Neuron (in vitro differentiated cells): ENCODE results near the genes GRK2 and GSTP1.

GRCh38 chr11:67071243-67072138, 14.8 kb downstream of the RHOD start:
- PRO-cap: no peak

DNA sequence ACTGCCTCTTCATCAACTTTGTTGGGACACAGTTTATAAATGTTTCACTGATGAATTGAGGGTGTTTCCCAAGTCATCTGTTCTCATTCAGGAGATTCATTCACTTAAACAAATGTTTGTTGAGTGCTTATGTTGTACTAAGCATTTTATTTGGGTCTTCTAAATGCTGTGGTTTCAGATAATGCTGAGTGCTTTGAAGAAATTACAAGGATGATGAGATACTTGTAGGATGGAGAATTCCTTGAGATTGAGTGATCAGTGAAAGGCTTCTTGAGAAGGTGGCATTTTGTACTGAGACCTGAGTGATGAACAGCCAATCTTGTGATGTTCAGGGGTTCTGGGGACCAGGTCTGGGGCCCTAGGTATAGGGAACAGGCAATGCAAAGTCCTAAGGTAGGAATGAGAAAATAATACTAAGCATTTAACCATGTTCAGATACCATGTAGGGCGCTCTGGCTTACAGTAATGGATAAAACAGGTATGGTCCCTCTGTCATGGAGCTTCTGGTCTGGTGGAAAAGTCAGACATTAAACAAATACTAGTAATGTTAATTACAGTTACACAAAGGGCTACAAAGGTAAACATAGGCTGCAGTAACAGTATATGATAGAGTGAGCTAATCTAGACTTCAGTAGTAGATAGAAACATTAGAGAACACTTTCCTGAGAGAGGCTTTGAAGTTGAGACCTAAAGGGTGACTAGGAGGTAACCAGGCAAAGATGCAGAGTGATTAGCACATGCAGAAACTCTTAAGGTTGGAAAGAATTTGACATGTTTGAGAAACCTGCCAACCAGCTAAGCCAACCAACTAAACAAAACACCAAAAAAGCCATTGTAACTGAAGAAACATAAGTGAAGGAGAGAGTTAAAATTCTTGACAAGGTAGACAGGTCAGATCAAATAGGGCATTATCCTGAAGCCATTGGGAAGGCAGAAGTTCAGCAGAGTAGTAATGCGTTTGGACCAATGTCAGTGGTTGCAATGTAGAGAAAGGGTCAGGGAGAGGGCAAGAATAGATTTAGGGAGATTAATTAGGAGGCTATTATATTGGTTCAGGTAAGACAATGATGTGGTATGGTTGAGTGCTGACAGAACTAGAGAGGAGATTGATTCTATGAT, 17.6 kb downstream of the KDM2A start:
- PRO-cap: no peak

- PRO-cap: no peak
These were observed 12.2 kb upstream of the GRK2 start for GRCh38 chr11:67253685-67254760.

- PRO-cap: bidirectional peak, plus-strand start at chr11:67261638, minus-strand start at chr11:67261502
These were observed 4.6 kb upstream of the GRK2 start for GRCh38 chr11:67261444-67262365.

- PRO-cap: bidirectional peak, plus-strand start at chr11:67266473, minus-strand start at chr11:67266290; bidirectional peak, plus-strand start at chr11:67266691, minus-strand start at chr11:67266710
These were observed at the start of gene GRK2 for GRCh38 chr11:67266021-67266871. Gene GRK2, plus strand, starts transcription at chr11:67266473.

GRCh38 chr11:67271354-67272457, 5.4 kb downstream of the GRK2 start:
- PRO-cap: no peak

DNA sequence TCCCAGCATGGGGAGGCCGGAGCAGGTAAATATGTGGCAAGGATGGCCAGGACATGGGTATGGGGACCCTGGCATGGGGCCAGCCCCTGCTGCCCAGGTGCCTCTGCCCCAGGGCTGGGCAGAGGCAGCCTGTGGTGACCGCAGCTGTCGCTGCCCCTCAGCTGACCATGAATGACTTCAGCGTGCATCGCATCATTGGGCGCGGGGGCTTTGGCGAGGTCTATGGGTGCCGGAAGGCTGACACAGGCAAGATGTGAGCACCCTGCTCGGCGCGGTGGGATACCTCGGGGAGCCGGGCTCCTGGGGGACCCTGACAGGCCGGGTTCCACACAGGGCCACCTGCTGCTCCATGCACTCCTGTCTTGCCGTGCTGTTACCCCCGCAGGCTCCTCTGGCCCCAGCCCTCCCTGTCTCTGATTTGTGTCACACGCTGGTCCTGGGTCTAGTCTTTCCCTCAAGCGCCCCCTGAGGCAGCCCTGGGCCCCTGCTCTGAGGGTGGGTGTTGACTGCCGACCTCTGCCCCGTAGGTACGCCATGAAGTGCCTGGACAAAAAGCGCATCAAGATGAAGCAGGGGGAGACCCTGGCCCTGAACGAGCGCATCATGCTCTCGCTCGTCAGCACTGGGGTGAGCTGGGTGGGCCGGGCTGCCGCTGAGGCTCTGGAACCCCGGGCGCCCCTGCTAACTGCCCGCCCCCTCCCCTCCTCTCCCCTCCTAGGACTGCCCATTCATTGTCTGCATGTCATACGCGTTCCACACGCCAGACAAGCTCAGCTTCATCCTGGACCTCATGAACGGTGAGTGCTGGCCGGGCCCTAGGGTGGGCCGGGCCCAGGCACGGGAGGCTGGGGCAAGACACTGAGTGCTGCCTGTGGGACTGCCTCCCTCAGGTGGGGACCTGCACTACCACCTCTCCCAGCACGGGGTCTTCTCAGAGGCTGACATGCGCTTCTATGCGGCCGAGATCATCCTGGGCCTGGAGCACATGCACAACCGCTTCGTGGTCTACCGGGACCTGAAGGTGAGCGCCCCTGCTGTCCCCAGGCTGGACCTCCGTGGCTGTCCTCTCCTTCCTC, 7.8 kb upstream of the ANKRD13D start:
- PRO-cap: no peak

DNA sequence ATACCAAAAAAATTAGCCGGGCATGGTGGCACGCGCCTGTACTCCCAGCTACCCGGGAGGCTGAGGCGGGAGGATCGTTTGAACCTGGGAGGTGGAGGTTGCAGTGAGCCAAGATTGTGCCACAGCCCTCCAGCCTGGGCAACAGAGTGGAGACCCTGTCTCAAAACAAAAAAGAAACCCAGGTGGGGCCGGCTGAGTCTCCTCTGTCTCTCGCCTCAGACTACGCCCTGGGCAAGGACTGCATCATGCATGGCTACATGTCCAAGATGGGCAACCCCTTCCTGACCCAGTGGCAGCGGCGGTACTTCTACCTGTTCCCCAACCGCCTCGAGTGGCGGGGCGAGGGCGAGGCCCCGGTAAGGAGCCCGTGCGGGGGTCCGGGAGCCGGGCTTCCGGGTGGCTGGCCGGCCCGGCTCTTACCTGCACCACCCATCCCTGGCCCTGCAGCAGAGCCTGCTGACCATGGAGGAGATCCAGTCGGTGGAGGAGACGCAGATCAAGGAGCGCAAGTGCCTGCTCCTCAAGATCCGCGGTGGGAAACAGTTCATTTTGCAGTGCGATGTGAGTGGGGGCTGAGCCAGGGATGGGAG, 4.4 kb upstream of the ANKRD13D start:
- PRO-cap: no peak

DNA sequence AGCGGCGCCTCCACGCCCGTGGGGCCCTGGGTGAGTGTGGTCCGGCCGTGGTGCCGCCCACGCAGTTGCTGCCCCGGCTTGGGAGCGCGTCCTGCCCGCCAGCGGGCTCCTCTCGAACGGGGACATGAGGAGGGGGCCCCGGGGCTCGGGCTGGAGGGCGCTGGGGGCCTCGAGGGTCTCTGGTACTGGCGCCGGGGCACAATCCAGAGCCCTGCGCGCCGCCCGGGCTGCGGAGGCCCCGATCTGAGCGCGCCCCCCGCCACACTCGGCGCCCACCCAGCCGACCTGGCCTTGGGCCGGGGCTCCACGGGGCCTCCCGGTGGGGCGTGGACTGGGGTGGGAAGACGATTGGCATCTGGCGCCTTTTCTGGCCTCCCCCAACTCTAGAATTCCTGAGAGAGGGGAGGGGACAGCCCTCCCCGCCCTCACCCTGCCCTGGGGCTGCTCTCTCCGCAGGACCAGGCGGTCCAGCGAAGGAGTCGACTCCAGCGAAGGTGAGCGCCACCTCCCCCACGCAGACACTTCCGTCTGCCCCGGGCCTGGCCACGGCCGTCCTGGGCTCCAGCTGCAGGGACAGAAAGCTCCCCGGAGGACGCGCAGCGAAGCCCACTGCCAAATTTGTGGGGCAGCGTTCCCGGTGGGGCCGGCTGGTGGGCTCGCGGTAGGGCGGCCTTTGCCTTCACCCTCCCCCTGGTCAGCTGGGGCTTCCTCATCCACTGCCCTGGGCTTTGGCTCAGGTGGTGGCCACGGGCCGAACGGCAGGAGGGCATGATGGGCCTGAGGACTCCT, 526 bp downstream of the SSH3 start:
- PRO-cap: bidirectional peak, plus-strand start at position 473 of the sequence, minus-strand start at position 451 of the sequence

GRCh38 chr11:67374377-67374876, 1.0 kb upstream of the CLCF1 start:
- PRO-cap: no peak

- PRO-cap: no peak
These were observed 3.1 kb downstream of the PPP1CA start for GRCh38 chr11:67398282-67399162.

GRCh38 chr11:67434547-67434952, 2.9 kb downstream of the PTPRCAP start:
- PRO-cap: no peak

GRCh38 chr11:67498432-67499182, 6.6 kb downstream of the PITPNM1 start:
- PRO-cap: no peak

GRCh38 chr11:67562974-67563287, 20.7 kb upstream of the GSTP1 start:
- PRO-cap: no peak

DNA sequence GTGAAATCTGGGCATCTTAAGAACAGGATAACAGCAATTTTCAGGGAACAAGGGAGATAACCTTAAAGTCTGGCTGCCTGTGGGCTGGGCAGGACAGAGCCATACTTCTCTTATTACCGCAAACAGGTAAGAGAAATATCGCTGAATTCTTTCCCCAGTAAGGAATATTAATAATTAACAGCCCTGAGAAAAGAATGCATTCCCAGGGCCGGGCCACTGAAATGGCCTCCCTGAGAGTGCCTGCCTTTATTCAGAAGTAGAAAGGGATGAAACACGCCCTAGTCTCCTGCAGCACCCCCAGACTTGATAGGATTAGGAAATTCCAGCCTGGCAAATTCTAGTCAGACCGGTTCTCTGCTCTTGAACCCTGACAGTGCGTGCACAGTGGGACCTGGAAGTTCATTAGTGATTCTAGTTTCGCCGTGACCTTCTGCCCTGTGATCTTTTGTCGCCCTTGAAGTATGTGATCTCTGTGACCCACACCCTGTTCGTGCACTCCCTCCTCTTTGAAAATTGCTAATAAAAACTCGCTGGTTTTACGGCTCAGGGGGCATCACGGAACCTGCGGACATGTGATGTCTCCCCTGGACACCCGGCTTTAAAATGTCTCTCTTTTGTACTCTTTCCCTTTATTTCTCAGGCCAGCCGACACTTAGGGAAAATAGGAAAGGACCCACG, 2.2 kb upstream of the GSTP1 start:
- PRO-cap: no peak

- PRO-cap: bidirectional peak, plus-strand start at chr11:67583571, minus-strand start at chr11:67583570; bidirectional peak, plus-strand start at chr11:67583815, minus-strand start at chr11:67583757
These were observed at the start of gene GSTP1 for GRCh38 chr11:67583324-67583946. Gene GSTP1, plus strand, starts transcription at chr11:67583812.

DNA sequence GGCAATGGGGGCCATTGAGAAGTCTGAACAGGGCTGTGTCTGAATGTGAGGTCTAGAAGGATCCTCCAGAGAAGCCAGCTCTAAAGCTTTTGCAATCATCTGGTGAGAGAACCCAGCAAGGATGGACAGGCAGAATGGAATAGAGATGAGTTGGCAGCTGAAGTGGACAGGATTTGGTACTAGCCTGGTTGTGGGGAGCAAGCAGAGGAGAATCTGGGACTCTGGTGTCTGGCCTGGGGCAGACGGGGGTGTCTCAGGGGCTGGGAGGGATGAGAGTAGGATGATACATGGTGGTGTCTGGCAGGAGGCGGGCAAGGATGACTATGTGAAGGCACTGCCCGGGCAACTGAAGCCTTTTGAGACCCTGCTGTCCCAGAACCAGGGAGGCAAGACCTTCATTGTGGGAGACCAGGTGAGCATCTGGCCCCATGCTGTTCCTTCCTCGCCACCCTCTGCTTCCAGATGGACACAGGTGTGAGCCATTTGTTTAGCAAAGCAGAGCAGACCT, 2.2 kb downstream of the GSTP1 start:
- PRO-cap: no peak

- PRO-cap: unidirectional peak, plus-strand start at chr11:67991019
These were observed 12.9 kb downstream of the UNC93B1 start for GRCh38 chr11:67990735-67991682.

DNA sequence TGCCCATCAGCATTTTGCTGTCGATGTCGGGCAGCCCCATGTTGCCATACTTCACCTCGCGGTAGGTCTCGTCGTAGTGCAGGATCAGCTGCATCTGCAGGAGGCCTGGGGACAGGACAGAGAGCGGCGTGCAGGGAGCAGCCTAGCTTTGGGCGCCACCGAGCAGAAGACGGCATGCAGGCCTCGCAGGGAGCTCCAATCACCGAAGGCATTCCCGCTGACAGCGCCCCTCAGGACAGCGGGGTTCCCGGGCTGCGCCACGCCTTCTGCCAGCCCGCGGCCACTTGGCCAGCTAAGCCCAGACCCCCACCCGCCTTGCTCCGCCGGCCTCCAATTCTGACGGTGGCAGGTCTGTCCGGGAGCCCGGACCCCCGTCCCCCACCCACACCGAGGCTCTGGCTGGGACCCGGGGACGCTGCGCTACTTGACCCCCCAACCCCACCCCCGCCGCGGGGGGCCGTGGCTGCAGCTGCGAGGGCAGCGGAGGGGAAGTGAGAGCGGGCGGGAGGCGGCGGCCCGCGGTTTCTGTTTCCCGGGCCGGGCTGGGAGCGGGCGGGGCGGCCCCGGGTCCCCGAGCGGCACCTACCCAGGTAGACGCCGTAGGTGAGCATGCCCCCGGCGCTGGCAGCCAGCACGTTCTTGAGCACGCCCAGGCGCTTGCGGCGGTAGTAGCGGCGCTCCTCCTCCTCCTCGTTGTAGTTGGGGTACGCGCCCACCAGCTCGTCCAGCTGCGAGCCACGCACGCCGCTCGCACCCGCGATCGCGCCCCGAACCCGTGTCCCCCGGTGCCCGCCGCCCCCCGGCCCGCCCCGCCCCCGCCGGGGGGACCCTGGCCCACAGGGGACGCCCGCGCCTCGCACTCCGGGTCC, 592 bp downstream of the UNC93B1 start:
- PRO-cap: no peak

- PRO-cap: bidirectional peak, plus-strand start at chr11:68040548, minus-strand start at chr11:68040369
These were observed 1.5 kb downstream of the TCIRG1 start for GRCh38 chr11:68040103-68041031.